NCI-H460 (cell line): Measurements from ENCODE around the gene DBN1.

DNA sequence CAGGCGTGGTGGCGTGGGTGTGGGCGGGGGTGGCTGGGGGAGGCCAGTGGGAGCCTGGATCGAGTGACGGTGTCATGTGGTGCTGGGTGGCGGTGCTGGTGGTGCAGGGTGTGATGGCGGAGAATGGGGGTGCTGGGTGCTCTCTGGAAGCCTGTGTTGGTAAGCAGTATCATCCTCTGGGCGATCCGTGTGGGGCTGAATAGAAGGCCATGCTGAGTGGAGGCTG, 27.0 kb downstream of the CDHR2 start:
RAMPAGE:
- cytosol, long total RNA, result no peak
- long total RNA, result no peak
- nucleus, long total RNA, result no peak

DNA sequence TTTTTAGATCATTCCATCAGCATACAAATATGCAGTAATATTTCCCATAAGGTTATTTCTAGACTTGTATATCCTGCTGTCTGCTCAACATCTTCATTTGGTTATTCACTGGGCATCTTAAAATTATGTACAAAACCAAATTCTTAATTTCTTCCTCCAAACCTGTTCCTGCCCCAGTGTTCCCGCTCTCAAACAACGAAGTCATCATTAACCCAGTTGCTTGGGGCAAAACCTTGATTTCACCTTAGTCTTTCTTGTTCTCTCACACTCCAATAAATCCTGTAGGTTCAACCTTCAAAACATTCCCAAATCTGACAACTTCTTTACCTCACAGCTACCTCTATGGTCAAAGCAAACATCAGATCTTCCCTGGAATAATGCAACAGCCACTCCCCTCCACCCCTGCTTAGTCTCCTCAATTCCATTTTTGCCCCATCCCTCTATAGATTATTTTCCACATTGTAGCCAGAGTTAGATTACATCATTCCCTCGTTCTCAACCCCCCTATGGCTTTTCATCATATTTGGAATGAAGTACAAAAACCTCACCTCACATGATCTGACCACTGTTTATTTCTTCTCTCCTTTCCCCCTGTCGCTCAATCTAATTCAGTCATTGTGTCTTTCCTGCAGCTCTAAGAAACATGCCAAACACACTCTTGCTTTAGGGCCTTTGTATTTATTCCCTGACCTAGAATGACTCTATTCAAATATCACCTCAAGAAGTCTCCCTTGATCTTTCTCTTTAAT, 22.4 kb upstream of the HK3 start:
RAMPAGE:
- cytosol, long total RNA, result no peak
- long total RNA, result no peak
- nucleus, long total RNA, result no peak

GRCh38 chr5:177065532-177065840, 21.2 kb upstream of the FGFR4 start:
RAMPAGE:
- cytosol, long total RNA, result no peak
- long total RNA, result no peak
- nucleus, long total RNA, result no peak

GRCh38 chr5:177362310-177363554, 5.0 kb downstream of the RGS14 start:
RAMPAGE:
- cytosol, long total RNA, result no peak
- long total RNA, result no peak
- nucleus, long total RNA, result no peak

DNA sequence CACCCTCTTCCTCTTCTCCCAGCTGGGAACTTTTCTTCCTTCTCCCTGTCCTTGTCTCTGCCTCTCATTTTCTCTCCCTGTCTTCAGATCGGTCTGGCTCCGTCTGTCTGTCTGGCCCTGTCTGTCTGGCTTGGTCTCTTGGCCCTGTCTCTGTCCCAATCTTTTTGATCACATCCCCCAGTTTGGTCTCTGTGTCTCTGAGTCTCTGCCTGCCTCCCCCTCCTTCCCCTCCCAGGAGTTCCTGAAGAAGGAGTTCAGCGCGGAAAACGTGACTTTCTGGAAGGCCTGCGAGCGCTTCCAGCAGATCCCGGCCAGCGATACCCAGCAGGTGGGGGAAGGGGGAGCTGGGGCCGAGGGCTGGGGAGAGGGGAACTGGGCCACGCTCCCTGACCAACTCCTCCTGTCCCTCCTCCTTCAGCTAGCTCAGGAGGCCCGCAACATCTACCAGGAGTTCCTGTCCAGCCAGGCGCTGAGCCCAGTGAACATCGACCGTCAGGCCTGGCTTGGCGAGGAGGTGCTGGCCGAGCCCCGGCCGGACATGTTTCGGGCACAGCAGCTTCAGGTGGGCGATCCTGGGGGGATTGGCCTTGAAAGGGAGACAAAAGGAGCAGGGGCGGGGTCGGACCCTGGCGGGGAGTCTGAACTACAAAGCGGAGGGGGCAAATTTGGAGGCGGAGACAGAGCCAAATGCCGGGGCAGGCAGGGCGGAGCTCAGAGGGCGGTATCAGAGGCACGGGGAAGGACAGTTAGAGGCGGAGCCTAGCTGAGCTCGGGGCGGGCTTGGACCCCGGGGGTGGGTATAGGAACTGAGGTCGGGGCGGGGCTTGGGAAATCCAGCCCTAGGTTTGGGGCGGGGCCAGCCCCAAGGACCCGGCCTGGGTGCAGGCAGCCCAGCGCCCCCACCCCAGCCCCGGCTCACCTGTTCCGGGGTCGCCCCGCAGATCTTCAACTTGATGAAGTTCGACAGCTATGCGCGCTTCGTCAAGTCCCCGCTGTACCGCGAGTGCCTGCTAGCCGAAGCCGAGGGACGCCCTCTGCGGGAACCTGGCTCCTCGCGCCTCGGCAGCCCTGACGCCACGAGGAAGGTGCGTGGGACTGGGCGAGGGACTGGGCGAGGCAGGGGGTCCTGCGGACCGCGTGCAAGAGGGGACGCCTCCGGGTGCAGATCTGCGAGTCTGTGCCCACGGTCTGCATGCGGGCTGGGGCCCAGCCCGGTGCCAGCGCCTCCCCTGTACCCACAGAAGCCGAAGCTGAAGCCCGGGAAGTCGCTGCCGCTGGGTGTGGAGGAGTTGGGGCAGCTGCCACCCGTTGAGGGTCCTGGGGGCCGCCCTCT, 9.2 kb downstream of the RGS14 start:
RAMPAGE:
- cytosol, long total RNA, result no peak
- long total RNA, result no peak
- nucleus, long total RNA, result no peak

GRCh38 chr5:177371845-177372971, 12.0 kb upstream of the SLC34A1 start:
RAMPAGE:
- cytosol, long total RNA, result no peak
- long total RNA, result no peak
- nucleus, long total RNA, result no peak

DNA sequence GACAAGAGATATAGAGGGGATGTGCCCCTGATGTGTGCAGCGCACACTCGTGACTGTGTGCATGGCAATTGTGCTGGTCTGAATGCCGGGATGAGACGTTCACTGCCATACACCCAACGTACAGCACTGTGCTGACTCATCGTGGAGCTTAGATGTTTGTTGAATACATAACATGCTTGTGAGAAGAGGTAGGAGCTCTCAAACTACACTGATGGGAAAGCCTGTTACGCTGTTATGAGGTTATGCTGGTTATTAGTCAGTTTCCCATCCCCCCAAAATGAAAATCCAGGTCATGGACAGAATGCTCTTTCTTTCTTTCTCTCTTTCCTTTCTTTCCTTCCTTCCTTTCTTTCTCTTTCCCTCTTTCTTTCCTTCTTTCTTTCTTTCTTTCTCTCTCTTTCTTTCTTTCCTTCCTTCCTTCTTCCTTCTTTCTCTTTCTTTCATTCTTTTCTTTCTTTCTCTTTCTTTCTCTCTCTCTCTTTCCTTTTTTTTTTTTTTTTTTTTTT, 4.8 kb upstream of the SLC34A1 start:
RAMPAGE:
- cytosol, long total RNA, result no peak
- long total RNA, result no peak
- nucleus, long total RNA, result no peak

RAMPAGE:
- cytosol, long total RNA, result no peak
- long total RNA, result no peak
- nucleus, long total RNA, result no peak
Observed at GRCh38 chr5:177430147-177431300, 4.0 kb downstream of the GRK6 start.

RAMPAGE:
- cytosol, long total RNA, result no peak
- long total RNA, result no peak
- nucleus, long total RNA, result no peak
Observed at GRCh38 chr5:177448854-177449760, 2.5 kb downstream of the PRR7 start.

RAMPAGE:
- cytosol, long total RNA, result start-site peak on the plus strand at chr5:177455378-177455457, 24 and 7 reads in 2 replicates
- long total RNA, result no peak
- nucleus, long total RNA, result no peak
Observed at GRCh38 chr5:177454989-177455962, 8.7 kb downstream of the PRR7 start.

DNA sequence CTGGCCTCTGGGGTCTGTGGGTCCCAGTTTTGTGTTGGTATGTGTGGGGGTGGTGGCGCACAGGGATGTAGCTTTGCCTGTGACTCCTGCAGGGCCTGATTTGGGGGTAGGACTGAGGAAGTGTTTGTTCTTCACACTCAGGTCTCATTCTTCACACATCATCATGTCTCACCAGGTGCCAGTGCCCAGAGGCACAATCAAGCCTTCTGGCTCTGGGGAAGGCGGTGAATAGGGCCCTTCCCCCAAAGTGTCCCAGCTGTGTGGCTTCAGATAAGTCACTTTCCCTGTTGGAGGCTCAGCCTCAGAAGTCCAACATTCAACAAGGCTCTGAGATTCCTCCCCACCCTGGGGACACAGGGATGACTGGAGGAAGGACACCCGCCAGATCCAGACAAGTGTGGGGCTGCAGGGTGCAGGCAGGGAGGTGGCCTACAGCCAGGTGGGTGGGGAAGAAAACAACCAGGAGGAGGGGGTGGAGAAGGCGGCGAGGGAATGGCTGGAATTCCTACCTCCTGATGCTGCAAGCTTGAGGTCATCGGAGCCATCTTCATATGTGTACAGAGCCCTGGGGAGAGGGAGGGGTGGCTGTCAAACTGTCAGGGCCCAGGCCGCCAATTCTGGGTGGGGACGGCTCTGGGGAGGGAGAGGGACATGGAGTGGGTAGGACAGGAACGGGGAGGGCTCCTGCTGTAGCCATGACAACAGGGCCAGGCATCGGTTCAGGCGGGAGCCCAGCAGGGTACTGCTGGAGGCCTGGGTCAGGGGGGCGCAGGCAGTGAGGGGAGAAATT, 4.9 kb downstream of the DBN1 start:
RAMPAGE:
- cytosol, long total RNA, result no peak
- long total RNA, result no peak
- nucleus, long total RNA, result no peak

RAMPAGE:
- cytosol, long total RNA, result no peak
- long total RNA, result no peak
- nucleus, long total RNA, result no peak
Observed at GRCh38 chr5:177471549-177472226, 1.7 kb downstream of the DBN1 start.

GRCh38 chr5:177473384-177474134, at the start of gene DBN1:
Gene DBN1, minus strand, starts transcription at chr5:177473634.
RAMPAGE:
- cytosol, long total RNA, result start-site peak on the minus strand at chr5:177473546-177473634, 236 and 363 reads in 2 replicates
- long total RNA, result start-site peak on the minus strand at chr5:177473543-177473636, 247 and 404 reads in 2 replicates
- nucleus, long total RNA, result start-site peak on the minus strand at chr5:177473546-177473669, 4,635 and 948 reads in 2 replicates

GRCh38 chr5:177494180-177495321, 2.9 kb downstream of the PDLIM7 start:
RAMPAGE:
- cytosol, long total RNA, result no peak
- long total RNA, result no peak
- nucleus, long total RNA, result no peak

RAMPAGE:
- cytosol, long total RNA, result no peak
- long total RNA, result no peak
- nucleus, long total RNA, result no peak
Observed at GRCh38 chr5:177508477-177509380, 897 bp downstream of the DOK3 start.

GRCh38 chr5:177532328-177532786, 15.6 kb upstream of the DDX41 start:
RAMPAGE:
- cytosol, long total RNA, result no peak
- long total RNA, result no peak
- nucleus, long total RNA, result no peak

DNA sequence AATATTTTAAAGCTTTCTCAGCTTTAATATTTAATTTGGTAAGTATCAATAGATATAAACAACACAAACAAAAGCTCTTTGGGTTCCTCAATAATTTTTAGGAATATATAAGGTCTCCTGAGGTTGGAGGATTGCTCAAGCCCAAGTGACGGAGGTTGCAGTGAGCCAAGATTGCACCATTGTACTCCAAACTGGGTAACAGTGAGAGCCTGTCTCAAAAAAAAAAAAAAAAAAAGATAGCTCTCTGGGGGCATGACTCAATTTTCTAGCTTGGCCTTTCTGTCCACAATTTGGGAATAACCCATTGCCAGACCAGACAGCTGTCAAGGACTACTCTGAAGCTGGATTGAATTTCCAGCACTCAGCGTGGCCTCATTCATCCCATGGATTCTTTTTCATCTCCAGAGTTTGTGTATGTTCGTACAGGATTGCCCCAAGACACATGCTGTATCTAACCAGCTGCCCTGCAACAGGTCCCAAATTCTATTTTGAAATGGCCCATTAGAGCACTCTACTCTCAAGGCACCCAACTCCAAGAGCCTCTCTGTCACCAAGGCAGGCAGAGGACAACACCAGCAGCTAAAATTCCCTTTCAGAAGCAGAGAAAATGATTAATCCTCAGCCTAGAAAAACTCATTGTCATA, 8.8 kb downstream of the FAM193B start:
RAMPAGE:
- cytosol, long total RNA, result no peak
- long total RNA, result no peak
- nucleus, long total RNA, result no peak

DNA sequence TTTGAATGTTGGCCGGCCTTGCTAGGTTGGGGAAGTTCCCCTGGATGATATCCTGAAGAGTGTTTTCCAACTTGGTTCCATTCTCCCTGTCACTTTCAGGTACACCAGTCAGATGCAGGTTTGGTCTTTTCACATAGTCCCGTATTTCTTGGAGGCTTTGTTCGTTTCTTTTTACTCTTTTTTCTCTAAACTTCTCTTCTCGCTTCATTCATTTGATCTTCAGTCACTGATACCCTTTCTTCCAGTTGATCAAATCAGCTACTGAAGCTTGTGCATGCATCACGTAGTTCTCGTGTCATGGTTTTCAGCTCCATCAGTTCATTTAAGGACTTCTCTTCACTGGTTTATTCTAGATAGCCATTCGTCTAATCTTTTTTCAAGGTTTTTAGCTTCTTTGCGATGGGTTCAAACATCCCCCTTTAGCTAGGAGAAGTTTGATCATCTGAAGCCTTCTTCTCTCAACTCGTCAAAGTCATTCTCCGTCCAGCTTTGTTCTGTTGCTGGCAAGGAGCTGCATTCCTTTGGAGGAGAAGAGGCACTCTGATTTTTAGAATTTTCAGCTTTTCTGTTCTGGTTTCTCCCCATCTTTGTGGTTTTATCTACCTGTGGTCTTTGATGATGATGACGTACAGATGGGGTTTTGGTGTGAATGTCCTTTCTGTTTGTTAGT, 38.3 kb downstream of the B4GALT7 start:
RAMPAGE:
- cytosol, long total RNA, result no peak
- long total RNA, result no peak
- nucleus, long total RNA, result no peak

GRCh38 chr5:177693813-177694132, 93.8 kb downstream of the B4GALT7 start:
RAMPAGE:
- cytosol, long total RNA, result no peak
- long total RNA, result no peak
- nucleus, long total RNA, result no peak

GRCh38 chr5:177944292-177944737, 51.7 kb downstream of the PROP1 start:
RAMPAGE:
- cytosol, long total RNA, result no peak
- long total RNA, result no peak
- nucleus, long total RNA, result no peak